LHCN-M2 (cell line): ENCODE measurements around the genes CD80, POPDC2, COX17, NR1I2 and LRRC58.

GRCh38 chr3:117427544-117427840, 982.2 kb upstream of the LSAMP start:
- RAMPAGE, long total RNA = no peak

DNA sequence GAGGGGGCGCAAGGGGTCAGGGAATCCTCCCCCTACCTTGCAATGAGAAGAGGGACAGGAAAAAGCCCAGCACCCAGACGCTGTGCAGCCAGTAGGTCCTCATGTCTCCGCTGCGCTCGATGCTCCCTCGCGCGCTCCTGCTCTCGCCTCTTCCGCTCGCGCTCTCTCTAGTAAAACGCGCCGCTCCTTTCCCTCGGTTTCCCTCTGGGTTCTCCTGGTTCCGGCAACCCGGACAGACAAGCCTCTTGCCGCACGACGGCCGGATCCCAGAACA, 1037.6 kb downstream of the IGSF11 start:
- RAMPAGE, long total RNA = no peak

- RAMPAGE, long total RNA = no peak
These were observed 292.1 kb downstream of the IGSF11 start for GRCh38 chr3:118742610-118742970.

DNA sequence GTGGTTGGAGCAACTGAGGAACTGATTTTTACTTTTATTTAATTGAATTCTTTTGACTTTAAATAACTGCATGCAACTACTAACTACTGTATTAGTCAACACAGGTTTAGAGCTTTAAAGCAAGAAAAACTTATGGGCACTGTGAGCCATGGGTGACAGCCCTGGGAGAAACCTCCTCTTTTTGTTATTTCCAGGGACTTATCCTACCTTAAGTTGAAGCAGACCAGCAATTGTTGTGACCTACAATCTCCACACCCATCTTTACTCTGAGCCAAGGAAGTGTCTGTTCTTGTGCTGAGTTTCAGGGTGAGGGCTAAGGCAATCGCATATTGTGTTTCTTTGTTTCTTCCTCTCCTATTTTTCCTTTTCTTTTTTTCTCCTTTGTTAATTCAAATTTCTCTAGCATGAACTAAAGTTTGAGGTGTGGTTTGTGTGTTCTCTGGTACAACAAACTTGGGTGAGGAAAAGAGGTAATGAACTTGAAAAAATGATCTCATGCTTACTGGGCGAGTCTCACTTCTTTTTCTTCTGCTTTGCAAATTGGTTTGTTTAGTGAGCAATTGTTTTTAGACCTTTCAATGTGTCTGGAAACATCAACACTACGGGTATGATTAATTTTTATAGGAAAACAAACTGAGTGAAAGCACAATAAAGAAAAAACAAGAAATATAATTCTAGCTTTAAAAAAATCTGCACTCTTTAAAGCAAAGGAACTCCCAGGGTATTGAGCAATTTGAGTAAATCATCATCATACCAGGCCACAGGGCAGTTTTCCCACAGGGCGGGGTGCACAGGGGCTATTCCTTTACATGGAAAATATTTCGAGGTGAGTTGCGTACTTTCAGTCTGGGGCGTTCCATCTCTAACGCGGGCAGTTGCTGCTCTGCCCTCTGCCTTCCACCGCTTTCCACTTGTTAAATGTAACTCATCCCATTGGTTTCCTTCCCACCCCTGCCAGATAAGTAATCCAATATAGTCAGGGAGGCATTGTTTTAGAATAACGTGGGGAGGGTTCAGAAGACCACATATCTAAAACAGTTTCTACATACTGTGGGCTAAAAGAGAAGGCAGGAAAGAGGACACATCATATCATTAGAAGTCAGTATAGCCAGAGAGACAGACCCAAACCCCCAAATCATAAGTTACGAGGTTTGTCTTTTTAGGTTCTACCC, 2.8 kb downstream of the UPK1B start:
- RAMPAGE, long total RNA = no peak

DNA sequence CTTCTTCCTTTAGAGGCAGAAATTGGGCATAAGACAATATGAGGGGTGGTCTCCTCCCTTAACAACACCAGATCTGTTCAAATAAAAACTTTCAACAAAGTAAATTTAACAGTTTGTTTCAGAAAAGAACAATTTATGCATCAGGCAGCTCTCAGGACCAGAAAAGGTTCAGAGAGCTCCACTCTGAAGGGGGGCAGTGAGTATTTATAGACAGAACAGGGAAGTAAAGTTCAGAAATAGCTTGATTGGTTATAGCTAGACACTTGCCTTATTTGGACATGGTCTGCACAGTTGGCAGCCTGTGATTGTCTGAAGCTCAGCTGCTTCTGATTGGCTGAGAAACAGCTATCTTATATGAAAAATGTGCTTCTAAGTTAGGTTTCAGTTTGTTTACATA, 17.3 kb upstream of the B4GALT4 start:
- RAMPAGE, long total RNA = no peak

DNA sequence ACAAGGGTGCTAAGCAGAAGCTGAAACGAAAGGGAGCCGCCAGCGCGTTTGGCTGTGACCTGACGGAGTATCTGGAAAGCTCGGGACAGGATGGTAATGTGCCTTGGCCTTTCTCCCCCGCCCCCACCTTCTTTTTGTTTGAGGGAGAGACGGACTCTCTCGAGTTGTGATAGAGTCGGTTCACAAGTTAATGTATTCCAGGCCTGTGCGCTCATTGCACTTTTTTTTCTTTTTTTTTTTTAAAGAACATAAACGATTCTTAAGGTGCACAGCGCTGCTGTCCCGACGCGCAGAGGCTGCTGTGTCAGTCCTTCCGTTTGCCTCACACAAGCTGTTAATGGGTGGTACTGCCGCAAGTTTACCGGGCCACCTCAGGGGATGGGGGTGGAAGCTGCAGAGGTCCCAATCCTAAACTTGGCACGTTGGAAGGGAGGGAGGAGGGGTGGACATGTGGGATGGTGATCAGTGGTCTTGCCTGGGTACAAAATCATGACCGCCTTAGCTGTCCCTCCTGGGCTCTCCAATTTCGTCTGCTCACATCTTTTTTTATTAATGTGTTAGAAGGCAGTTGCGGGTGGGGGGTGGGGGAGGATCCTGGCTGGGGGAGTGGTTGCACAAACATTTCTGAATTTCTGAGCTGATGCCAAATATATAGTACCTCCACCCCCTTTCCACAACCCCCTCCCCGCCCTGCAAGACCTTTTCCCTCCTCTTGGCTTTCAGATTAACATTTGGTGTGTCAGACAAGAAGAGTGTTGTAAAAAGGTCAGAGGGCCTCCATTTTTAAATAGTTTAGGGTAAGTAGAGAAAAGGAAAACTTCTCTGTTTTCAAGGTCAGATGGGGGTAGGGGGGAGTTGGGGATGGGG, 962 bp downstream of the ARHGAP31 start:
- RAMPAGE, long total RNA = no peak

- RAMPAGE, long total RNA = no peak
These were observed 45.6 kb downstream of the TMEM39A start for GRCh38 chr3:119417690-119418389.

GRCh38 chr3:119462845-119463121, 632 bp downstream of the TMEM39A start:
- RAMPAGE, long total RNA = no peak

- RAMPAGE, long total RNA = no peak
These were observed at the start of gene CD80 for GRCh38 chr3:119559312-119559970. Gene CD80, minus strand, starts transcription at chr3:119559614.

GRCh38 chr3:119580448-119580828, 1.1 kb downstream of the ADPRH start:
- RAMPAGE, long total RNA = no peak

DNA sequence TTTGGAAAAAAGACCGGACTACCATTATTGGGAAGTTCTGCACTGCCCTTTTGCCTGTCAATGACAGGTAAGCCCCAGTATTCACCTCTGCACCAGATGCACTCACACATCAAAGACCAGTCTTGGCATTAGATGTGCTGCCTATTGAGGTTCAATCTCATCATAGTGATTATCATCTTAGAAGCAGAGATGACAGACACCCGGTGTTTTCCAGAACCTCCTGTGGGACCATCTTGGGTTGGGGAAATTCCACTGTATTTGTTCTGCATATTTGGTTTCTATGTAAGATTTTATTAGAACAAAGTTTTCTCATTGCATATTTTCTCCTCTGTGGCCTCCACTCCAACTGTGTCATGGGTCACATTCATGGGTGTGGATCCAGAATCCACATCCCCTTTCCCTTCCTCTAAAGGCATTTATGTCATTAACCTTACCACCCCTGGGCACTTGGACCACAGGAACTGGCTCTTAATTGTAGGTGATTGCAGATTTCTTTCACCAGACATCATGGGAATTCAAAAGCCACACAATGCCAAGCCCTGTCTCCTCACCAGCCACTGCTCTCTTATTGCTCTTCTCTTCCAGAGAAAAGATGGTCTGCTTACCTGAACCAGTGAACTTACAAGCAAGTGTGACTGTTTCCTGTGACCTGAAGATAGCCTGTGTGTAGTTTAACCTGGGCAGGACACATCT, 31.3 kb downstream of the PLA1A start:
- RAMPAGE, long total RNA = no peak

GRCh38 chr3:119660355-119661307, at the start of gene POPDC2:
Gene POPDC2, minus strand, starts transcription at chr3:119660589.
- RAMPAGE, long total RNA = no peak

- RAMPAGE, long total RNA = no peak
These were observed 2.6 kb upstream of the POPDC2 start for GRCh38 chr3:119662900-119663518.

DNA sequence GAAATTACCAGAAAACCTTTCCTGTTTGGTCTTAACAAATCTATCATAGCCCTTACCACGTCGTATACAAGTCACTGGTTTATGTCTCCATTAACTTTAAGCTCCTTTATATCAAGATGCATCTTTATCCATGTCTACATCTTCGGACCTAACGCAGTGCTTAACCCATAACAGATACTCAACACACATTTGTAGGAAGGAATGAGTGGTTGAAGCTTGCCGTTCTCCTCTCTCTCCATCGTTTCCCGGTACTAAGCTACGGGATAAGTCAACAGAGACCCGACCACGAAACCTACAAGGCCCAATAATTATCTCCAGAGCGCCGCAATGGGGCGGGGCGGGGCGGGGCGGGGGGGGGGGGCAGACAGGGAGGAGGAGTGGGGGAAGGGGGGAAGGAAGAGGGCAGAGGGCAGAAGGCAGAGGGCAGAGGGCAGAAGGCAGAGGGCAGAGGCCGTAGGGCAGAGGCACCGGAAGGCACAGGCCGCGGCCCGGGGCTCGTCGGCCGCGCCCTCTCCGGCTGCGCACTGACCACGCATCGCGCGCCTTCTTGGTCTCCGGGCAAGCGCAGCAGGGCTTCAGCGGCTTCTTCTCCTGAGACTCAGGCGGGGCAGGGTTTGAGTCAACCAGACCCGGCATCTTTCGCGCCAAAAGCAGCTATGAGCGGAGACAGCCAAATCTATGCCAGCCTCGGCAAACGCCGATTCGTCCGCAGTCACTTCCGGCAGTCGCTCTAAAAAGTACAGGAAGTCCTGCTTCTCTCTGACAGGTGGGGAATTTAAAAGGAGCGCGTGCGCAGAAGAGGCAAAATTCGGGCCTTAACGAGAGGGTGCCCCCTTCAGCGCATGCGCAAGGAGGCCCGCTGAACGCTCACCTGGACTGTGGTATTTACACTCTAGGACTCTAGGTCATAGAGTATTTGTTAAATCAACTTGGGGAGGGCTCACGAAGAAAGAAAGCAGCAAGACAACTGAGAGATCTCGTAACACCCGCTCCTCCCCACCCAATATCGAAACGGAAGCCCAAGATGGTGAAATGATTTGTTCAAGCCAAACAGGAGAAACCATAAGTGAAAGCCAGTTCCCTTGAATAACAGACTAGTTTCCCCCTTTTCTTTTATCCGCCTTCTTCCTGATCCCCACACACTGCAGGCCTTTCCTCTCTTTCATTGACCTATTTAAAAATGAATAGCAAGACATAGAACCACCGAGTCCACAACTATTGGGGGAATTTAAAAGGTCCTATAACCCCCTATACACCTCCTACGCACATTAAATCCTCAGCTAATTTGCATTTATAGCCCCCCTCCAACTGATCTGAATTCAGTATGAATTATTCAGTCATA, at the start of gene COX17:
Gene COX17 (minus strand): TSS at position 732 of the 1,342 bp plus-strand sequence.
- RAMPAGE, long total RNA = start-site peak on the minus strand centred at position 709 of the sequence, 23 bp wide, 99 reads

DNA sequence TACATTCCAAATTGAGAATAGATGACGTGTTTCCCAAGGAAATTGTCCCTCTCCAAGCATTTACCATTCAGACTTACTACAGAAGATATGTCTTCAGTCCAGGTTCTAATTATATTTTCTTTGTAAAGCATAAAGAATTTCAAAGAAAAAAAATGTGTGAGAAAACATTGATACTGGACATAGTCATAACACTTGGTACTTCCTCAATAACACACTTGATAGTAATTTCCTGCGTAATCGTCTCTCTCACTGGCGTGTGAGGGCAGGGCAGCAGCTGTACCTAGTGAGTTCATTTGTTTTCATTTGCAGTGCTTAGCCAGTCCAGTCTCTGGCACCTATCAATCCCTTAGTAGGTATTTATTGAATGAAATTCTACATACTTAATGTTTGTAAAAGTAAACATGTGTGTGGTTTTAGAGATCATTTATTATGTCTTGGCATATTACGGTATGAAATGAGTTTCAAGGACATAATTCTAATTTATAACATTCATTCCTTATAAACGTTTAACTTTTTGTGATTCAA, 12.1 kb upstream of the NR1I2 start:
- RAMPAGE, long total RNA = no peak

DNA sequence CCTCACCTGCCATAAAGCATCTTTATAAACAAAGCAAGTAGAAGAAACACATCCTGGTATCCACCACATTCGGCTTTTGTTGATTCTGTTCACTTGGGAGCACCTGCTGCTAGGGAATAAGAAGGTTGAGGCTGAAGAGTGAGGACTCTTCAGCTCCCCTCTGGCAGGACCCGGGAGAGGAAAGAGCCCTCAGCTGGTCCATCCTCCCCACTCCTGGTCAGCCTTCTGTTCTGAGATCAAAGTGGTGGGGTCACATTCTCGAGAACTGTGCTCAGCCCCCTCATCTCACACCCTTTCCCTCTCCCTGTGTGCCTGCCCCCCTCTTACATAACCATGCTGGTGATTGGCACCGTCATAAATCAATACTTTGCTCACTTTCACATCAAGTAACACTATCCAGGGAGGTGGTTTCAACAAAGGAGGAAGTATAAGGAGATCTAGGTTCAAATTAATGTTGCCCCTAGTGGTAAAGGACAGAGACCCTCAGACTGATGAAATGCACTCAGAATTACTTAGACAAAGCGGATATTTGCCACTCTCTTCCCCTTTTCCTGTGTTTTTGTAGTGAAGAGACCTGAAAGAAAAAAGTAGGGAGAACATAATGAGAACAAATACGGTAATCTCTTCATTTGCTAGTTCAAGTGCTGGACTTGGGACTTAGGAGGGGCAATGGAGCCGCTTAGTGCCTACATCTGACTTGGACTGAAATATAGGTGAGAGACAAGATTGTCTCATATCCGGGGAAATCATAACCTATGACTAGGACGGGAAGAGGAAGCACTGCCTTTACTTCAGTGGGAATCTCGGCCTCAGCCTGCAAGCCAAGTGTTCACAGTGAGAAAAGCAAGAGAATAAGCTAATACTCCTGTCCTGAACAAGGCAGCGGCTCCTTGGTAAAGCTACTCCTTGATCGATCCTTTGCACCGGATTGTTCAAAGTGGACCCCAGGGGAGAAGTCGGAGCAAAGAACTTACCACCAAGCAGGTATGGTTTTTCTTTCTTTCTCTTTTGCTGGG, at the start of gene NR1I2:
Gene NR1I2 (plus strand): TSS at position 785 of the 1,016 bp plus-strand sequence.
- RAMPAGE, long total RNA = no peak

GRCh38 chr3:120033603-120034441, 60.4 kb downstream of the GSK3B start:
- RAMPAGE, long total RNA = no peak

- RAMPAGE, long total RNA = no peak
These were observed 39.2 kb downstream of the GSK3B start for GRCh38 chr3:120054901-120055614.

DNA sequence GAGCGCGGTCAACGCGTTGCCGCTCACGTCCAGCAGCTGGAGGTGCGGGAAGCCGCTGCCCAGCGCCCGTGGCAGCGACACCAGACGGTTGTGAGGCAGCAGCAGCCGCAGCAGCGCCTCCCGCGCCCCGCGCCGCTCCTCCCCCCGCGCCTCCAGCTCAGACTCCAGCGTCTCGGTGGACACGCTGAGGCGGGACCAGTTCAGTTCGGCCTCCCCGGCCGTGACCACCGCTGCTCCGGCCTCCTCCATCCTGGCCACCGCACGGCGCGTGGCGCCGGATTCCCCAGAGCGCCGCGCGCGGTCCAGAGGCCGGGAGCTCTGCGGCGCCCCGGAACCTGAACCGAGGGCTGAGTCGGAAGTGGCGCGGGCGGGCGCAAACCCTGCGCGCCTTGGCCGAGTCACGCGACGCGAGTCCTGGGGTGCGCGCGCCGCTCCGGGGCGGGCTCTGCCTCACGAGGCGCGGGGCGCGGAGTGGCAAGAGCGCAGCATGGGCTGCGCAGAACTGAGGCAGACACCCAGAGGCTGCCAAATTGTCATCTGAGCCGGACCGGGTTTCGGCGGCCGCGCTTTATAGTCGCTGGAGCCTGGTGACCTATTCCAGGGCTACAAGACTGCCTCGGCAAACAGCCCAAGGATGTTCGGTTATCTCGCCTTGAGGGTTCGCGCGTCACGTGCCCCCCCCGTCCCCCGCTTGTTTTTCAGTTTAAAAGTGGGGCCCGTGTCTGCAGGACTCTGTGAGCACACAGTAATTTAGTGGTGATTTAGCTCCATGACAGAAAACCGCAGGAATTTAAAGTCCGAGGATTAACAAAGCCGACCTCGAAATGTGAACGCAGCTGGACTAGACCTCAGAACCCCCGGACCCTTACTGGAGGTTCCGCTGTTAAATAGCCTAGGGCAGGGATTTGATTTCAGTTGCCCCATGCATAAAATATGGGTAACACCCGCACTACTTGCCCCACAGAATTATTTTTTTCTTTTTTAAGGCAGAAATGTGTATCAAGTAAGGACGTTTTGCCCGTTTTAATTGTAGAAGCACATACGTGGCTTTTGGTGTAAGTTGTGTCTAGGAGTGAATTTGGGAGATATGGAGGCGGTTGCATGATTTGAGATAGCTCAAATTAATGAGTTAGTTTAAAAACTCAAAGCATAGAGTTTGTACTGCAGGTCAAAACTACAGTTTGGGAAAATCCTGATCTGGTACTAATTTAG, at the start of gene LRRC58:
Gene LRRC58 (minus strand): TSS at position 360 of the 1,212 bp plus-strand sequence.
- RAMPAGE, long total RNA = no peak

DNA sequence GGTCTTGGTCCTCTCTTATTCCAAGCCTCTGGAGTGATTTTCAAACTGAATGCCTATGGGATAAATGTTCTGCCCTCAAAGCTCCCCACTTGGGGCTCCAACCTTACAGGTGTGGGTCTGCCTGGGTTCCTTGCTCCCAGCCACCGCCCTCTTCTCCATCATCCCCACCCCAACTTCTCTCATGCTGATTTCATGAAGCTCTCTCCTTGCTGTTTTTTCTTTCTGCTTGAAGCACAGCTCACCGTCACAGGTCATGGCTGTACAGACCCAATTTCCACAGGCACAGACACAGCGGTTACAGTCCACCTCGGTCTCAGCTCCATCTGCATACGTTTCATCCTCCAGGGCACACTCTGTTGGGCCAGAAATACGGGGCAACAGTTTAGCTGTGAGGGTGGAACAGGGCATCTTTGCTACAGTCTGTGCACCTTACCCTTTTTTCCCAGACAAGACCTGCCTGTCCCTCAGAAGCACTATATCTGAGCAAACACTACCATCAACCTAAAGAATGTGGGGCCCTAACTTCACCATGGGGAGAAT, 48.2 kb downstream of the FSTL1 start:
- RAMPAGE, long total RNA = no peak